Stomach (tissue), 7 donors: Measurements from ENCODE around the genes DVL1, ANKRD65 and VWA1.

- PRO-cap = no peak
- RAMPAGE, long total RNA, 5 experiments = start-site peak on the minus strand in 2 of 5 experiments, at chr1:1262734-1263387 at its widest, 5 to 8 reads per replicate
- RRBS = 95% methylated on average over 2 of the region's 18 CpGs
Measured at GRCh38 chr1:1262476-1263245, 11.0 kb downstream of the UBE2J2 start.

GRCh38 chr1:1347547-1348380, 1.5 kb downstream of the DVL1 start:
- PRO-cap = unidirectional peak, plus-strand start at chr1:1347776; unidirectional peak, plus-strand start at chr1:1347815; unidirectional peak, plus-strand start at chr1:1348089
- RAMPAGE, long total RNA, 5 experiments = start-site peak on the plus strand in 2 of 5 experiments, at chr1:1347788-1348175 at its widest, 5 to 38 reads per replicate; start-site peak on the minus strand in 1 of 5 experiments, at chr1:1347965-1348549 at its widest, 10 reads per replicate
- RRBS = 5% methylated on average over 3 of the region's 27 CpGs

DNA sequence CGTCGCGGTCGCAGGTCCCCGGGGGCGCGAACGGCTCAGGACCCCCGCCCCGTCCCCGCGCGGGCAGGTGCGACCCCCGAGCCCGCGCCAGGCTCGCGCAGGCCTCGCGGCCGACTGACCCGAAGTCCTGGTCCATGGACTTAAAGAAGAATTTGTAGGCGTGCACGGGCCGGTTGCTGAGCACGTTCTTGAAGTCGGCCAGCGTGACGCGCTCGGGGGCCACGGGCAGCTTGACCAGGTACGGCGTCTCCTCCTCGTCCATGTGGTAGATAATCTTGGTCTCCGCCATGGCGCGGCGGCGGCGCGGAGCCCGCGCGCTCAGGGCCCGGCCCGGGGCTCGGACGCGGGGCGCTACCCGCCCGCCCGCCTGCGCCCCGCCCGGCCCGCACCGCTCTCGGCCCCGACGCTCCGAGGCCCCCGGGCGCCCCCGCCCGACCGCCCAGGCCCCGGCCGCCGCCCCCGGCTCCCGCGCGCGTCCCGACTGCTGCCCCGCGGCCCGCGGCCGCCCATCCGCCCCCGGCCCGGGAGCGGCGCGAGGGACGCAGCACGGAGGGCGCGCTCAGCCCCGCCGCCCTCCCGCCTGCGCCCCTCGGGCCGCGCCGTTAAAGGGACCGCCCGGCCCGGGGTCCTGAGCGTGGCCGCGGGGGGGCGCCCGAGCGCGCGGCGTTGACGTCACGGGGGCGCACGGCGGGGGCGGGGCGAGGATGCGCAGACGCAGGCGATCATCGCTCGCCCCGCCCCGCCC, at the start of gene DVL1:
Gene DVL1, minus strand, starts transcription at position 642 of the 745 bp plus-strand sequence.
- PRO-cap = bidirectional peak, plus-strand start outside the sequence, minus-strand start at position 604 of the sequence
- RAMPAGE, long total RNA, 5 experiments = start-site peak on the minus strand in 3 of 5 experiments, centred at positions 282 to 329 of the sequence, 20 to 29 reads per replicate
- RRBS = 2% methylated on average over 59 of the region's 127 CpGs

DNA sequence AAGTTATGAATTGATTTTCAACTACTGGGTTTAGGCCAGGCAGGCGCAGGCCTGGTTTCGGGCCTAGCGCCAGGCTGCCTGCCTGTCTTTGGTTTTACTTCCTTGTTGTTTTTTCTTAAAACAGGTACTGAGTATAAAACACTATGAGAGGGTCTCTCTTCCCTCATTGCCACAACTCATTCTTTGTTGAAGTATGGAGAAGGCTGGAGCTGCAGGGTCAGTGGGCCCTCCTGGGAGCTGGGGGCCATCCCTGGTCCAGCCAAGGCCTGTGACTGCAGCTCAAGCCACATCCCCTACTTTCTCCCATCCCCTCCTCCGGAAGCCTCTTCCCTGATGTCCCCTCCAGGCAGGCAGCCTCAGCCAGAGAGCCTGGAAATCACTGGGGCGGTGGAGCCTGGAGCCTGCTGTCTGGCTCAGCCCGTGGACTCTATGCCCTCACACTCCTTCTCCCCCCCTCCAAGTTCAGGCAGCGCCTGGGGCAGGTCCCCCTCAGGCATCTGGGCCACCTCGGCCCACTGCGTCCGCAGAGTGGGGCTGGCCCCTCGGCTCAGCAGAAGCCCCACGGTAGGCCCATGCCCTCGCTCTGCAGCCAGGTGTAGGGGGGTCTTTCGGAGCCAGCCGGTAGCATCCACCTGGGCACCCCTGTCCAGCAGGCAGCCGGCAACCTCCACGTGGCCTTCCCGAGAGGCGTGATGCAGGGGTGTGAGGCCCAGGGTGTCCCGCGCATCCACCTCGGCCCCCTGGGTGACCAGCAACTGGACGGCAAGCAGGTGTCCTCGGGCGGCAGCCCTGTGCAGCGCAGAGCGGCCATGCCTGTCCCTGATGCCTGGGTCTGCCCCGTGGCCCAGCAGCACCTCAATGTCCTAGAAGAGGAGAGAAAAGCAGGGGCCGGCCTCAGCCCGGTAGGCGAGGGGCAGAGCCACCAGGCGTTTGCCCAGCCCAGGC, 2.1 kb downstream of the ANKRD65 start:
- PRO-cap = no peak
- RAMPAGE, long total RNA, 5 experiments = start-site peak on the minus strand in 2 of 5 experiments, centred at positions 379 to 637 of the sequence, 9 to 34 reads per replicate
- RRBS = no CpG with 5 or more reads among the region's 32 CpGs

GRCh38 chr1:1420993-1422028, at the start of gene ANKRD65:
TSS of gene ANKRD65 (minus strand) at chr1:1421276.
- PRO-cap = no peak
- RAMPAGE, long total RNA, 5 experiments = no peak in any of the 5 experiments
- RRBS = no CpG with 5 or more reads among the region's 21 CpGs

- PRO-cap = no peak
- RAMPAGE, long total RNA, 5 experiments = no peak in any of the 5 experiments
- RRBS = no CpG with 5 or more reads among the region's 35 CpGs
Measured at GRCh38 chr1:1426517-1427363, 1.1 kb downstream of the TMEM88B start.

- PRO-cap = no peak
- RAMPAGE, long total RNA, 5 experiments = no peak in any of the 5 experiments
- RRBS = 43% methylated on average over 13 of the region's 17 CpGs
Measured at GRCh38 chr1:1428078-1428508, 2.4 kb downstream of the TMEM88B start.

DNA sequence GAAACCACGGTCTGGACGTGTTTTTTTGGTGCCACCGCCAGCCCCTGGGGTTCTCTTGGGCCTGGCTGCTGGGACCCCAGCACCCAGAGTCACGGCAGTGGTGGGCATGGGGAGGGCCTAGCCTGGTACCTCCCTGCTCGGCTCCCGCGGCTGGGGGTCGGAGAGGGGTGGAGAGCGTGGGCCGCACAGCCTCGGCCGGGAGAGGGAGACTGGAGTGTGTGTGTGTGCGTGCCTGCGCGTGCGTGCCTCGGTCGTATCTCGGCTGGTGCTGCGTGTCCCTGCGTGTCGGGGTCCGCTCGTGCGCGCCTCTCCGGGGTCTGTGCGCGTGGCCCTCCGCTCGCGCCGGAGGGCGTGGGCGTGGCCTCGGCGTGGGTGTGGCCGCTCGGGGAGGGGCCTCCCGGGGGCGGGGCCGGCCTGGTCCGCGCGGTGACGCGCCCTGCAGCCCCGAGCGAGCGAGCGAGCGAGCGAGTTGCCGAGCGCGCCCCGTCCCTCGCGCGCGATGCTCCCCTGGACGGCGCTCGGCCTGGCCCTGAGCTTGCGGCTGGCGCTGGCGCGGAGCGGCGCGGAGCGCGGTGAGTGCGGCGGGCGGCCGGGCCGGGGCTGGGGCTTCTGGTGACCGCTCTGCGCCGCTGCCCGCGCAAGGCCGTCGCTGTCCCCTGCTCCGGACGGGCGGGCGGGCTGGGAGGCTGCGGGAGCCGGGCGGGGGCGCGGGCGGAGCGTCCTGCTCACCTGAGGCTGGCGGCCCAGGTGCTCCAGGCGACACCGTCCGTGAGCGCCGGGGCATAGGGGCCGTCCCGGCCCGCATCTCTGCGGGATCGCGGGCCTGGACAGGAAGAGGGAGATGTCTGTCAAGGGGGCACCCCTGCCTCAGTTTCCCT, at the start of gene VWA1:
Gene VWA1, plus strand, starts transcription at position 441 of the 878 bp plus-strand sequence.
- PRO-cap = bidirectional peak, plus-strand start at position 467 of the sequence, minus-strand start at position 346 of the sequence
- RAMPAGE, long total RNA, 5 experiments = start-site peak on the plus strand in 2 of 5 experiments, centred at positions 461 to 521 of the sequence, 8 to 20 reads per replicate; start-site peak on the minus strand in 1 of 5 experiments, centred at position 341 of the sequence, 13 reads per replicate
- RRBS = 2% methylated on average over 37 of the region's 108 CpGs

- PRO-cap = no peak
- RAMPAGE, long total RNA, 5 experiments = no peak in any of the 5 experiments
- RRBS = no CpG with 5 or more reads among the region's 5 CpGs
Measured at GRCh38 chr1:1470640-1470844, 1.0 kb upstream of the ATAD3B start.

DNA sequence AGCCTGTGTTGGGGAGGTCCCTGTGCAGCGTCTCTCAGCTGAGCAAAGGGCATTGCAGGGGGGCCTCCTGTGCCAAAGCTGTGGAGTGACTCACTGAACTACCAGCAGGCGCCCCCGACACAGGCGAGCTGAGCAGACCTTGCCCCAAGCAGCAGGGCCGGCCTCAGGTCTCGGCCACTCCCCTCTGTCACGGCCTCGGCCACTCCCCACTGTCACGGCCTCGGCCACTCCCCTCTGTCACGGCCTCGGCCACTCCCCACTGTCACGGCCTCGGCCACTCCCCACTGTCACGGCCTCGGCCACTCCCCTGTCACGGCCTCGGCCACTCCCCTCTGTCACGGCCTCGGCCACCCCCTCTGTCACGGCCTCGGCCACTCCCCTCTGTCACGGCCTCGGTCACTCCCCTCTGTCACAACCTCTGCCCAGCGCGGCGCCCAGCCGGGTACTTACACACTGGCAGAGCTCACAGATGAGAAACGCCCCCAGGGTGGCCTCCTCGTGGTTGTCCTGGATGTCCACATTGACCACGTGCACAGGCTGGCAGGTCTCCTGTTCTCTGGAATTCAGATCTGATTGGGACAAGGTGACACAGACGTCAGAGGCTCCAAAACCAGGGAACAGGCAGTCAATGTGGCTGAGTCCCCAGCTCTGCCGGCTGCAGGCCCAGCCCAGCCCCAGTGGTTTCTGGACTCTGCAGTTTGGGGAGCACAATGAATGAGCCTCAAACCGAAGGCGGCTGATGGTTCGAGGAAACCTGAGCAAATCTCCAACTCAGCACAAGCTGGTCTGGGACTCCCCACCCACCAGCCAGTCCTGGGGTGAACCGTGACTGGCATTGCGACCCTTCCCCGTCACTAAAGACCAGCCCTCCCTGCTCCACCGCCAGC, 3.2 kb upstream of the TMEM240 start:
- PRO-cap = no peak
- RAMPAGE, long total RNA, 5 experiments = start-site peak on the minus strand in 1 of 5 experiments, centred at position 256 of the sequence, 12 reads per replicate
- RRBS = no CpG with 5 or more reads among the region's 40 CpGs

GRCh38 chr1:1573591-1574776, 679 bp downstream of the SSU72 start:
- PRO-cap = bidirectional peak, plus-strand start at chr1:1574627, minus-strand start at chr1:1574626
- RAMPAGE, long total RNA, 5 experiments = start-site peak on the minus strand in 4 of 5 experiments, at chr1:1574578-1574654 at its widest, 51 to 435 reads per replicate
- RRBS = under 1% methylated on average over 34 of the region's 113 CpGs

- PRO-cap = no peak
- RAMPAGE, long total RNA, 5 experiments = no peak in any of the 5 experiments
- RRBS = 36% methylated on average over 5 of the region's 10 CpGs
Measured at GRCh38 chr1:1629876-1630155, 2.2 kb upstream of the MMP23B start.

DNA sequence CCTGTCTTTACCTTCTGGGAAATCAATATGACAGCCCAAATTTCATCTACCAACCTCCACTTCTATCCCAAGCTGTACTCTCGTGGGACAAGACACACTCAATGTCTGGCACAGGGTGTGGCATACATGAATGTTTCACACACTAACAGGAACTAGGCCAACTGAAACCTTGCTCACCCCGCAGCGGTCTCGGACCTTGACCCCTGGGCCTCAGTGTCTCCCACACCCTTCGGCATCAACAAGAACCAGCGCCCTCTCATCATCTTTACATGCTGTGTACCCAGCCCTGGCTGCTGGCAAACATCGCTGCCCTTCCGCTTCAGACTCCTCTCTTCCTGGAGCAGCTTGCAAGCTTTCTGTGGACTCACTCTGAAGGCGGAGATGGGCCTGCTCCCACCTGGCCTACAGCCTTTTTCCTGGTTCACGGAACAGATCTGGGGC, 10.6 kb downstream of the CDK11B start:
- PRO-cap = no peak
- RAMPAGE, long total RNA, 5 experiments = no peak in any of the 5 experiments
- RRBS = no CpG with 5 or more reads among the region's 10 CpGs

GRCh38 chr1:1778673-1779629, 681 bp upstream of the NADK start:
- PRO-cap = bidirectional peak, plus-strand start at chr1:1779033, minus-strand start at chr1:1778816
- RAMPAGE, long total RNA, 5 experiments = start-site peak on the minus strand in 4 of 5 experiments, at chr1:1778784-1779262 at its widest, 8 to 19 reads per replicate
- RRBS = 2% methylated on average over 23 of the region's 76 CpGs

- PRO-cap = unidirectional peak, plus-strand start at chr1:1782195; bidirectional peak, plus-strand start at chr1:1782276, minus-strand start at chr1:1782240
- RAMPAGE, long total RNA, 5 experiments = no peak in any of the 5 experiments
- RRBS = no CpG with 5 or more reads among the region's 20 CpGs
Measured at GRCh38 chr1:1782084-1782337, 3.7 kb upstream of the NADK start.

DNA sequence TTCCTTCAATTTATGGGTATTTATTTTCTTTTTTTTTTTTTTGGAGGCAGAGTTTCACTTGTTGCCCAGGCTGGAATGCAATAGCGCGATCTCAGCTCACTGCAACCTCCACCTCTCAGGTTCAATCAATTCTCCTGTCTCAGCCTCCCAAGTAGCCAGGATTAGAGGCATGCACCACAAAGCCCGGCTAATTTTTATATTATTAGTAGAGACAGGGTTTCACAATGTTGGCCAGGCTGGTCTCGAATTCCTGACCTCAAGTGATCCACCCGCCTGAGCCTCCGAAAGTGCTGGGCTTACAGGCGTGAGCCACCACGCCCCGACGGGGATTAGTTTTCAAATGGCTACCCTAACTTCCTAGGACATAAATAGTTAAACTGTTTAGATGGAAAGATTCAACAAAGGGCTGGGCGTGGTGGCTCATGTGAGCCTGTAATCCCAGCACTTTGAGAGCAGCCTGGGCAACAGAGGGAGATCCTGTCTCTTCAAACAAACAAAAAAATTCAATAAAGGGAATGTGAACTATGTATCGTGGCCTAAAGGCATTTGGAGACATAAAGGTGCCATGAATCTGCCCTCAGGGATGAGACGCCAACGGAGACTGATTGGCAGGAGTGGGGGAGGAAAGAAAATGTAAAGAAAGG, 31.8 kb downstream of the GNB1 start:
- PRO-cap = no peak
- RAMPAGE, long total RNA, 5 experiments = no peak in any of the 5 experiments
- RRBS = no CpG with 5 or more reads among the region's 14 CpGs

DNA sequence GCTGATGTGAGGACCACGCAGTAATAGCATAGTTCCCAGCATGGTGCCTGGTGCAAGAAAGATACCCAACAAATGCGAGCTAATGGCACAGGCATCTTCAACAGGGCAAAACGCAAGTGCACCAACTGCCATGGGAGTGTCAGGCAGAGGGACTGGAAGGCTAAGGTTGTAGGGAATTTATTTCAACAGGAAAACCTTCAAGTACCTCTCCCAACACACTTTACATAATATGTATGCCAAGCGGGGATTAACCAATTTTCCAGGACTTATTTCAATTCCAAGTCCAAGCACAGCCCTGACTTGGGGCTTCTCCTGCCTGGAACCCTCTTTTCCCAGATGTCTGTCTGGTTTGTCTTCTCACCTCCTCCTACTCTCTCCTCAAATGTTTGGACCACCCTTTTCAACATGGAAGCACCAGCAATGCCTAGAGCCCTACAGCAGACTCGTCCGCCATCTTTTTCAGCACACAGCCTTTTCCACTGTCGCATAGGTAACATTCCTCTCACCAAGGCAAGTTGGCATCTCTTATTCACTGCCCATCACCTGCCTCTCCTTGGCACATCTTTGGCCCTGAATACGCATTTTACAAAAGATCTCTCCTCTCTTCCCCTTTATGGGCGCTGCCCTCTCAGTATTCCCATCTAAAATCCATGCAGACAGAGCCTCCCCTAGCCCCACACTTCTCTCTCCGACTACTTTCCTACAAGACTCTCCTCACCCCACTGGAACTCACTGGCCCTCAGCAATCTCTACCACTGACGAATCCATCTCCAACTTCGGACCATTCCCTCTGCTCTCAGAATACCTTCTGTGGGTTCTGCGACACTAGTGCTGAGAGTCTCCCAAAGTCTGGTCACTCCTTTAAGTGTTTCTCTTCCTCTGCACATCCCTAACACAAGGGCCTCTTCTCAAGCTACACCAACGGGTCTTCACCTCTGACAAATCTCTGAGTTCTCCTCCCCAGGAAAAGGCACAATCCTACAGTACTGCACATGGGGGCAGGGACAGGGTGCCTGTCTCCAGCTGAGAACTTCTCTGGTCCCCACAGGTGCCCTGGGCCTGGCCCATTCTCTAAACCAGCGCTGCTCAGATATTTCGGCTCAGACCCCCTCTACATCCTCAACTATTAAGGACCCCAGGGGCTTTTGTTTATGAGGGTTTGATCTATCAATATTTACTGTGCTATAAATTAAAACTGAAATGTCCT, 12.3 kb downstream of the GNB1 start:
- PRO-cap = no peak
- RAMPAGE, long total RNA, 5 experiments = start-site peak on the minus strand in 2 of 5 experiments, centred at positions 863 to 1,037 of the sequence, 16 to 32 reads per replicate
- RRBS = no CpG with 5 or more reads among the region's 16 CpGs

DNA sequence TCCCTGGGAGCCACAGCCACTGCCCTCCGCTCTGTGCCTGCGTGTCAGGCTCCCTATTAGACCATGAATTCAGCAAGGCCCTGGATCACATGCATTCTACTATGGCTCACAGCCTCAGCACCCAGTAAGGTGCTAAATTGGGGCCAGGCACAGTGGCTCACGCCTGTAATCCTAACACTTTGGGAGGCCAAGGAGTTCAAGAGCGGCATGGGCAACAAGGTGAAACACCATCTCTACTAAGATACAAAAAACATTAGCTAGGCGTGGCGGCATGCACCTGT, 8.9 kb downstream of the GNB1 start:
- PRO-cap = no peak
- RAMPAGE, long total RNA, 5 experiments = start-site peak on the minus strand in 1 of 5 experiments, centred at position 145 of the sequence, 8 reads per replicate
- RRBS = no CpG with 5 or more reads among the region's 6 CpGs

- PRO-cap = no peak
- RAMPAGE, long total RNA, 5 experiments = no peak in any of the 5 experiments
- RRBS = no CpG with 5 or more reads among the region's 7 CpGs
Measured at GRCh38 chr1:2048396-2048647, 1.9 kb upstream of the PRKCZ start.

DNA sequence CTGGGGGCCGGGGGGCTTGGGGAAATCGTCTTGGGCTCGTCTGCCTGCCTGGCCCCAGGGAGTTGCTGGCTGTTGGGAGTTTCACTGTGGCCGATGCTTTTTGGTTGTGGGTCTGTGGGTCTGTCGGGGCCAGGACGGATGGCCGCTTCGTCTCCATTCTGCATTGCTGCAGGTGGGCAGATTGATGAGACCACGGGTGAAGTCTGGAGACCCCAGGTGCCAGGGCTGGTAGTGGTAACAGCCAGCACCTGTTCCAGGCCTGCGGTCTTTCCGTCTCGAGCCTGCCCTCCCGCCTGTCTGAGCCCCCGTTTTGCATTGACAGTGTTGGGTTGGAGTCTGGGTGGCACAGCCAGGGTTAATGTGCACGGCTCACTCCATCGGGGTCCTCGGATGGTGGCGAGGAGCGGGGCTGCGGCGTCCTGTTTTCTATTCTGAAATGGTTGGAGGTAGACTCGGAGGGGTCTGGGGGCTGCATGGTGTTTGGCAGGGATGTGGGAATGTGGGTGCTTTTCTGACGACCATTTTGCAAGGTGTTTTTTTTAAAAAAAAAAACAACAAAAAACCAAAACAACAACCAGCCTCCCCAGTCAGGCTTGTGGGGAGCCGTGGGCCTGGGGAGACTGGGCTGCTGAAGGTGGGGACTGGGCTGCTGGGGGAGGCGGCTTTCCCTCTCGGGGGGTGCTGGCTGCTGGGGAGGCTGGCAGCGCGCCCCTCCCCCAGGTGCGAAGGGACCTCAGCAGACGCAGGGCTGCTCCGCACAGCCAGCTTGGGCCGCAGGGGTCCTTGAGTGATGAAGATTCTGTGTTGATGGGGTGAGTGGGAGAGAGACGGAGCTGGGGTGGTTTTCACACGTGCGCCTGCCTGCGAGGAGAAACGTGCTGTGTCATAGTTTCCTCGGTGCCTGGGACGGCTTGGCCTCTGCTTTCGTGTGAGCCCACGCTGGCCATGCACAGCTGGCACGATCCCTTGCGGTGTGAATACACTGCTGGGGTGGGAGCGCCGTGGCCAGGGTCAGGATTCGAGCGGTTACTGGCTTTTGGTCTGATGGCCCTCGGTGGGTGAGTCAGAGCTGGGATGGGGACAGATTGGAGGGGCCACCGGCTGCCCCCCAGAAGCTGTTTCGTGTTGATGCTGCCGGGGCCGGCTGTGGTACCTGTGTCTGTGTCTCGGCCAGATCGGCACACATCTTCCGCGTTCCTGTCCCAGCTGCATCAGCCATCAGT, 24.5 kb downstream of the PRKCZ start:
- PRO-cap = no peak
- RAMPAGE, long total RNA, 5 experiments = no peak in any of the 5 experiments
- RRBS = no CpG with 5 or more reads among the region's 56 CpGs